GM12878 (cell line): ENCODE data around the genes ANKRD60 and APCDD1L.

- RAMPAGE, long total RNA: no peak
- RRBS, 2 experiments: no CpG with 5 or more reads among the region's 11 CpGs
CAGE:
- cytosol, long polyA minus RNA: no peak
- cytosol, long polyA plus RNA: no peak
- long polyA plus RNA: no peak
- nucleolus, long total RNA: no peak
- nucleus, long polyA plus RNA: no peak
- nucleus, long total RNA: no peak
Observed at GRCh38 chr20:57567158-57567838, 6.4 kb downstream of the PCK1 start.

DNA sequence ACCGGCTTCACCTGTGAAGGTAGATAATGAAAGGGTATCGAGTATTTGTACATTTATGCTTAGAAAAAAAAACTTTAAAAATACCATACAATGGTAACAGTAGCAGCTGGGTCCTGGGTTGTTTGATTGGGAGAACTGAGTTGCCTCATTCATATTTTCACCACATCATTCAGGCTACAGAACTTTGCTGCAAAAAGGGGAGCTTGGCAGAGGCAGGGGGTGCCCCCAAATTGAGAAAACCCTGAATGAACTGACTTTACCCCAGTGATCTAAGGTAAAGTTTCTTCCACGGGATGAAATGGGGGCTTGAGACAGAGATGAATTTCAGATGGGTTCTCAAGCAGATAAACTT is 8.8 kb downstream of the PCK1 start:
- RAMPAGE, long total RNA: no peak
- RRBS, 2 experiments: no CpG with 5 or more reads among the region's 3 CpGs
CAGE:
- cytosol, long polyA minus RNA: no peak
- cytosol, long polyA plus RNA: no peak
- long polyA plus RNA: no peak
- nucleolus, long total RNA: no peak
- nucleus, long polyA plus RNA: no peak
- nucleus, long total RNA: no peak

DNA sequence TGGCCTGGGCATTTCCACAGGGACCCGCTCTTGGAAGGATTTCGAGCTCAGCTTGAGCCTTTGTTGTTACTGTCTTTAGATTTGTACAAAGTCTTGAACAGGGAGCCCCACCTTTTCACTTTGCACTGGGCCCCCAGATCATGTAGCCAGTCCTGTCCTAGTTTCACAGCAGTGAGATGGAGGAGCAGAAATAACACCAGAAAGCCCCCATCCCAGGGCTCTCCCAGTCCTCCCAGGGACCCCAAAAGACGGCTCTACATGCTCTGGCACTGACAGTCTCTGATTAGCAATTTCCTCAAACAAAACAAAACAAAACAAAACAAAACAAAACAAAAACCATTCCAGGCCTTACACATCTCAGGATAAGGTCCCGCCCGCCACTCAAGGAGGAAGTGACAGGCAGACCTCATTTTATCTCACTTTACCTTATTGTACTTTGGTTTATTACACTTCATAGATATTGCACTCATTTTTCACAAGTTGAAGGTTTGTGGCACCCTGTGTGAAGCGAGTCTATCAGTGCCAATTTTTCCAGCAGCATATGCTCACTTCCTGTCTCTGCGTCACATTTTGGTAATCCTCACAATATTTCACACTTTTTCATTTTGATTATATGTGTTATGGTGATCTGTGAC is 15.3 kb downstream of the ZBP1 start:
- RAMPAGE, long total RNA: no peak
- RRBS, 2 experiments: no CpG with 5 or more reads among the region's 7 CpGs
CAGE:
- cytosol, long polyA minus RNA: no peak
- cytosol, long polyA plus RNA: no peak
- long polyA plus RNA: no peak
- nucleolus, long total RNA: no peak
- nucleus, long polyA plus RNA: no peak
- nucleus, long total RNA: no peak

DNA sequence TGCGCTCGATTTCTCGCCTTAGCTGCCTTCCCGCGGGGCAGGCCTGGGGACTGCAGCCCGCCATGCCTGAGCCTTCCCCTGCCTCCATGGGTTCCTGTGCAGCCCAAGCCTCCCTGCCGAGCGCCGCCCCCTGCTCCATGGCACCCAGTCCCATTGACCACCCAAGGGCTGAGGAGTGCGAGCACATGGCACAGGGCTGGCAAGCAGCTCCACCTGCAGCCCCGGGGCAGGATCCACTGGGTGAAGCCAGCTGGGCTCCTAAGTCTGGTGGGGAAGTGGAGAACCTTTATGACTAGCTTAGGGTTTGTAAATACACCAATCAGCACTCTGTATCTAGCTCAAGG is 8.7 kb upstream of the ZBP1 start:
- RAMPAGE, long total RNA: no peak
- RRBS, 2 experiments: no CpG with 5 or more reads among the region's 11 CpGs
CAGE:
- cytosol, long polyA minus RNA: no peak
- cytosol, long polyA plus RNA: no peak
- long polyA plus RNA: no peak
- nucleolus, long total RNA: no peak
- nucleus, long polyA plus RNA: no peak
- nucleus, long total RNA: no peak

- RAMPAGE, long total RNA: no peak
- RRBS, 2 experiments: 2% methylated on average over 12 of the region's 32 CpGs
CAGE:
- cytosol, long polyA minus RNA: no peak
- cytosol, long polyA plus RNA: no peak
- long polyA plus RNA: no peak
- nucleolus, long total RNA: no peak
- nucleus, long polyA plus RNA: no peak
- nucleus, long total RNA: no peak
Observed at GRCh38 chr20:57718388-57719131, 8.7 kb upstream of the PMEPA1 start.

DNA sequence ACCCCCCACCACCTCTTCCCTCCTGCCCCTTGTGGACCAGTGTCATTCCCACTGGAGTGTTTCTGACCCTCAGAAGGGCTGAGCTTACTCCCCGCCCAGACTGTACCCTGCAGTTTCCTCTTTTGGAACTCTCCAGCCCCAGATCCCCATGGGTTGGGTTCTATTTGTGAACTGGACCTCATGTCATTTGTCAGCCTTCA is 92.4 kb upstream of the PMEPA1 start:
- RAMPAGE, long total RNA: no peak
- RRBS, 2 experiments: no CpG with 5 or more reads among the region's 1 CpG
CAGE:
- cytosol, long polyA minus RNA: no peak
- cytosol, long polyA plus RNA: no peak
- long polyA plus RNA: no peak
- nucleolus, long total RNA: no peak
- nucleus, long polyA plus RNA: no peak
- nucleus, long total RNA: no peak

DNA sequence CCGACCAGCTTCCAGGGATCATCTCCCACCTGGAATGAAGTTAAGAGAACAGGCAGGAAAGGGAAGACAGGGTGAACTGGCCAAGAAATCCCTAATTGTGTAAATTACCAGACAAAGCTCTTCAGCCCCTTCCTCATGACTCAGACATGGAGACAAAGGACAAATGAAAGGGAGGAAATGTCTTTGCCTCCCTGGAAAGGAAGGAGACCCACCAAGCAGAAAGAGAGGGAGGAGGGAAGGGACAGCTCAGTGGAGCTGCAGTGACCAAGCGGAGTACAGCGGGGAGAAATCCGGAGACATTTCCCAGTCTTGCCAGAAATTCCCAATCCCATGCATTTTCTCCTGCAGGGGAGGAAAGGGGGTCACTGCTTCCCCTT is 76.5 kb upstream of the C20orf85 start:
- RAMPAGE, long total RNA: no peak
- RRBS, 2 experiments: no CpG with 5 or more reads among the region's 4 CpGs
CAGE:
- cytosol, long polyA minus RNA: no peak
- cytosol, long polyA plus RNA: no peak
- long polyA plus RNA: no peak
- nucleolus, long total RNA: no peak
- nucleus, long polyA plus RNA: no peak
- nucleus, long total RNA: no peak

DNA sequence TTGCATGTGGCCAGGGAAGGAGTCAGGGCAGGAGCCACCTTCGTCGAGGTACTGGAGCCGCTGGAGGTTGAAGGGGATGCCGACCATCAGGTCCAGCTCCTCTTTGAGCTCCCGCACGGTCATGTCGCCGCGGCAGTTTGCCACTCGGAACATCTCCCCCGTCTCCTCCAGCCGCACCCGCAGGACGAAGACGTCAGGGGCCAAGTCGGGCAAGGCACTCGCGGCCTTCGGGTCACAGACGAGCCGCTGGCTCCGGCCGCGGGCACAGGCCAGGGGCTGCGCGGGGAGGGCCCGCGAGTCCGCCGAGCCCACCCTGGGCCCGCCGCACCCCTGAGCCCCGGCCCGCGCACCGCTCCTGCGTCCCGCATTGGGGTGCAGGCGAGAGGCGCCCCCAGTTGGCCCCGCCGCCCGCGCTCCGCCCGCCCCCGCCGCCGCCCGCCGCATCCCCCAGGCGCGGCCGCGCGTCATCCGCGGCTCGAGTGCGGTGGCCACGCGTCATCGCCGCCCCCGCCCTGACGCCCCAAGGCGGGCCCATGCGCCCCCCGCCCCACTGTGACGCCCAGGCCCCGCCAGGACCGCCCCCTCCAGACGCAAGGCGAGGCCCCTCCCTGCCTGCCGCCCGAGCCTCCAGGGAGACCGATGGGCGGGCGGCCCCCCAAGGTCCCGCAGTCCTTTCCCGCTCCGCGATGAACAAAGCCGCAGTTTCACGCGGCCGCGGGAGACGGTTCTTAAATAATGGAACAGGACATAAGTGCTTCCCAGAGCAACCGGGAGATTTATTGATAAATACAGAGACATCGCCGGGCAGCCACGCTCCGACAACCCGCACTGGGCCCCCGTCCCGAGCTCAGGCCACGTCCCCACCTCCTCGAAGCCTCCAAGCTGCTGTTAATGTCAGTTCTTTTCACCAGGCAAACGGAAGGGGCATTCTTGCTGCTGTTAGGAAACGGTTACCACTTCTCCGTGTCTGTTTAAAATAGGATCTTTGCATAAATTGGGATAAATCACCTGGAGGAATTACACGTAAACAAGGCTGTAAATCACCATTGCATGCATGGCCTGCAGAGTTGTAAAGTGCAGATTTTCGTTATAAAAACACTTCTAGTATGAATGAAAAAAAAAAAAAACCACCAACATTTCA is at the start of gene ANKRD60:
Gene ANKRD60 (minus strand): TSS at position 468 of the 1,141 bp plus-strand sequence.
- RAMPAGE, long total RNA: no peak
- RRBS, 2 experiments: 4 to 80% methylated on average over 3 to 5 of the region's 104 CpGs
CAGE:
- cytosol, long polyA minus RNA: no peak
- cytosol, long polyA plus RNA: no peak
- long polyA plus RNA: no peak
- nucleolus, long total RNA: no peak
- nucleus, long polyA plus RNA: no peak
- nucleus, long total RNA: no peak

DNA sequence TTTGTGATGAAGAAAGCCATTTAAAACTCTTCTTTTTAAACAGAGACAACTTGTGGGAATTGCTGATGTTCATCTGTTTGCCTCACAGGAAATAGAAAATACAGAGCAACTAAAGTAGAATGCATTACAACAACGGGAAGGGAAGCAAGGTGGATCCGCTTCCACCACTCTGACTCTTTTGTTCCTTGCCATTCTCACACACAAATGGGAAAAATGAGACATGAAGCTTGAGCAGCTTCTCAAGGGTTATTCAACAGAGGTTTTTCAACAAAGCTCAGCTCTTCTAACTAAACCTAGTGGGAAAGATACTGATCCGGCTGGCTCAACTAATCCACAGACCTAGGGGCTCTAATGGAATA is 6.2 kb upstream of the RAB22A start:
- RAMPAGE, long total RNA: no peak
- RRBS, 2 experiments: no CpG with 5 or more reads among the region's 3 CpGs
CAGE:
- cytosol, long polyA minus RNA: no peak
- cytosol, long polyA plus RNA: no peak
- long polyA plus RNA: no peak
- nucleolus, long total RNA: no peak
- nucleus, long polyA plus RNA: no peak
- nucleus, long total RNA: no peak

GRCh38 chr20:58375312-58376081 is 13.5 kb upstream of the VAPB start:
- RAMPAGE, long total RNA: no peak
- RRBS, 2 experiments: no CpG with 5 or more reads among the region's 9 CpGs
CAGE:
- cytosol, long polyA minus RNA: no peak
- cytosol, long polyA plus RNA: no peak
- long polyA plus RNA: no peak
- nucleolus, long total RNA: no peak
- nucleus, long polyA plus RNA: no peak
- nucleus, long total RNA: no peak

DNA sequence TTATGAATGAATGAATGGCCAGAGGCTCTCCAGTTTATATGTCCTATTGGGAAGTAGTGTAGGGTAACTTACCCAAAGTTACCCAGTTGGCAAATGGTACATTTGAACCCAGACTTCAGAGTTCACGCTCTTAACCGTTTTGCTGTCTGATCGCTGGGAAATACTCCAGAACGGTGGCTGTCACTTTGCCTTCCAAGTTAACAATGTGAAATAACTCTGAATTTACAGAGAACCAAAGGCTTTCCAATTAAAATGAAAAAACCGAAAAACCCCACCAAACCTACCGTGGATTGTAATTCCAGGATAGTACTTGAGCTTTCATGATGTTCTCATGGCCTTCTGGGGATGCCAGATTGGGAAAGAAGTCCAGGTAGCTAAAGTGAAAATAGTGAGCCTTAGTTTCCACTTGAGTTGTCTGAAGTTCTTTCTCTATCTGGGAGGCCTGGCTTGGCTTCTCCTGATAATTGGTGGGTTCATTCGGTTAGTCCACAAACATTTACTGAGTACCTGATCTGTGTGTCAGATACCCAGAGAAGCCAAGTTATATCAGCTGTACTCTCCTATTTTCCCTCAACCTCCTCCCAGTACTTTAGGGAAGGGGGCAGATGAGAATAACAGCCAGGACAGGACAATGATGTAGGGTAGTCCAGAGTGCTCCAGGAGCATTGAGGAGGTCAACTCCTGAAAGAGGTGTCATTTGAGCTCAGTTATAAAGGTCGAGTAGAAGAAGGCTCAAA is 1.8 kb downstream of the VAPB start:
- RAMPAGE, long total RNA: no peak
- RRBS, 2 experiments: no CpG with 5 or more reads among the region's 8 CpGs
CAGE:
- cytosol, long polyA minus RNA: no peak
- cytosol, long polyA plus RNA: no peak
- long polyA plus RNA: no peak
- nucleolus, long total RNA: no peak
- nucleus, long polyA plus RNA: no peak
- nucleus, long total RNA: no peak

- RAMPAGE, long total RNA: no peak
- RRBS, 2 experiments: 27 to 51% methylated on average over 23 to 29 of the region's 66 CpGs
CAGE:
- cytosol, long polyA minus RNA: no peak
- cytosol, long polyA plus RNA: no peak
- long polyA plus RNA: no peak
- nucleolus, long total RNA: no peak
- nucleus, long polyA plus RNA: no peak
- nucleus, long total RNA: no peak
Observed at GRCh38 chr20:58514434-58515160, 602 bp downstream of the APCDD1L start.

- RAMPAGE, long total RNA: no peak
- RRBS, 2 experiments: no CpG with 5 or more reads among the region's 19 CpGs
CAGE:
- cytosol, long polyA minus RNA: no peak
- cytosol, long polyA plus RNA: no peak
- long polyA plus RNA: start-site peak on the plus strand at chr20:58515543-58515595, 14 and 18 reads in 2 replicates
- nucleolus, long total RNA: no peak
- nucleus, long polyA plus RNA: start-site peak on the plus strand at chr20:58515534-58515576, 26 and 18 reads in 2 replicates
- nucleus, long total RNA: no peak
Observed at GRCh38 chr20:58515161-58515622, at the start of gene APCDD1L. Gene APCDD1L, minus strand, starts transcription at chr20:58515399.

- RAMPAGE, long total RNA: no peak
- RRBS, 2 experiments: no CpG with 5 or more reads among the region's 13 CpGs
CAGE:
- cytosol, long polyA minus RNA: no peak
- cytosol, long polyA plus RNA: no peak
- long polyA plus RNA: no peak
- nucleolus, long total RNA: no peak
- nucleus, long polyA plus RNA: no peak
- nucleus, long total RNA: no peak
Observed at GRCh38 chr20:58615039-58615458, 36.0 kb upstream of the STX16 start.

DNA sequence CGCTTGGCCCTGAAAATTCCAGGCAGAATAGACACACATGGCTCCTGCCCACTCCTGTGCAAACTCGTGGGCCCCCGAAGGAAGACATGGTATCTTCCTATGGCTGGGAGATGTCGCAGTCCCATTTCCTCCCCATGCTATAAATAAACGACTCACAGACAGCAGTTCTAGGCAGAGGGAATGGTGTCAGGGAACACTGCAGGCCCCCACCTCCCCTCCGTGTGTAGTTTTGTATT is 29.6 kb downstream of the NPEPL1 start:
- RAMPAGE, long total RNA: no peak
- RRBS, 2 experiments: no CpG with 5 or more reads among the region's 6 CpGs
CAGE:
- cytosol, long polyA minus RNA: no peak
- cytosol, long polyA plus RNA: no peak
- long polyA plus RNA: no peak
- nucleolus, long total RNA: no peak
- nucleus, long polyA plus RNA: no peak
- nucleus, long total RNA: no peak

- RAMPAGE, long total RNA: no peak
- RRBS, 2 experiments: 31 to 32% methylated on average over 11 of the region's 28 CpGs
CAGE:
- cytosol, long polyA minus RNA: no peak
- cytosol, long polyA plus RNA: no peak
- long polyA plus RNA: start-site peak on the minus strand at chr20:58850913-58850932, 15 and 30 reads in 2 replicates
- nucleolus, long total RNA: start-site peak on the minus strand at chr20:58850865-58850924, 73 reads
- nucleus, long polyA plus RNA: start-site peak on the minus strand at chr20:58850887-58850931, 54 and 59 reads in 2 replicates
- nucleus, long total RNA: no peak
Observed at GRCh38 chr20:58850742-58851230, 40.4 kb upstream of the GNAS start.

DNA sequence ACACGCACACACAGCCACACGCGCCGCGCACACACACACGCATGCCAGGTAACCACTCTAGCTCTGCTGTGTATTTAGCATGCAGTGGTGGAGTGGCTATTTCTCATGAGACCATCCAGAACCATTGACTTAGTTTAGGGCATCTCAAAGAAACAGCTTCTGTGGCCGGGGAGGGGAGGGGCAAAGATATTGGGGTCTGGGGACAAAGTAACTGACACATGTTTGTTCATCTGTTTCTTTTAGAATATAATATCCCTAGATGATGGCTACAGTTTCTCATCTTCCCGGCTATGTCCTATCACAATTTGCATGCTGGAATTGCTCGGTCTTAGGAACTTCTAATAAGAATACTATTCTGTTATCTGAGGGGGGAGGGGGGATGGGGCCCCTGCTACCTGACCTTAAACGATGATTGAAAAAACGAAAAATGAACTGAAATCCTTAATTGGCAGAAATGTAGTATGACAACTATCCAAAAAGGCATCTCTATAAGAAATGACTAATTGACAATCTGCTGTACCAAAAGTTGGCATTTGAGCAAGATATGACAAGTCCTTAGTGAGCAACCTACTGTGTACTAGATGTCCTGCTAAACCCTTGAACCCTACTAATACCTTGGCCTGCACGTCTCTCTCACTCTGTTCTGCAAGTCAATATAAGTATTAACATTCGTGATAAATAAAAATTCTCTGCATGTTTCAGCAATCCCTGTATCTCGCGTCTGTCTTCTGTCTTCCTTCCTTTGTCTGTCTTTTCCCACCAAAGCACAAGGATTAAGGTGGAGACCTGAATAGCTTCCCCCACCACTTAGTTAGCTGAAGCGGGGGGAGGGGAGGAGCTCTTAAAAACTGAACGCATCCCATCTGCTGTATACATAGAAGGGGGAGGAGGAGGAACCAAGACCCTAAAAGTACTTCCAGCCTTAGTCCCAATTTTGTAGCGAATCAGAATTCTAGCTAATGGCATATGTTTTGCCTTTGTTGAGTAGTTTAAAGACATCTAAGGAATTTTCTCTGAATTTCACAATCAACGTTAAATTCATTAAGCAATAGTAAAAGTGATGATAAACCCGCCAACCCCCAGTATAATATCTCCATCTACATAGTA is 8.8 kb downstream of the GNAS start:
- RAMPAGE, long total RNA: no peak
- RRBS, 2 experiments: 100% methylated on average over 1 of the region's 20 CpGs; no CpG with 5 or more reads in 1 of the 2 experiments
CAGE:
- cytosol, long polyA minus RNA: no peak
- cytosol, long polyA plus RNA: start-site peak on the plus strand centred at position 374 of the sequence, 12 bp wide, 81 and 112 reads in 2 replicates
- long polyA plus RNA: start-site peak on the plus strand centred at position 378 of the sequence, 18 bp wide, 118 and 165 reads in 2 replicates
- nucleolus, long total RNA: no peak
- nucleus, long polyA plus RNA: no peak
- nucleus, long total RNA: no peak

DNA sequence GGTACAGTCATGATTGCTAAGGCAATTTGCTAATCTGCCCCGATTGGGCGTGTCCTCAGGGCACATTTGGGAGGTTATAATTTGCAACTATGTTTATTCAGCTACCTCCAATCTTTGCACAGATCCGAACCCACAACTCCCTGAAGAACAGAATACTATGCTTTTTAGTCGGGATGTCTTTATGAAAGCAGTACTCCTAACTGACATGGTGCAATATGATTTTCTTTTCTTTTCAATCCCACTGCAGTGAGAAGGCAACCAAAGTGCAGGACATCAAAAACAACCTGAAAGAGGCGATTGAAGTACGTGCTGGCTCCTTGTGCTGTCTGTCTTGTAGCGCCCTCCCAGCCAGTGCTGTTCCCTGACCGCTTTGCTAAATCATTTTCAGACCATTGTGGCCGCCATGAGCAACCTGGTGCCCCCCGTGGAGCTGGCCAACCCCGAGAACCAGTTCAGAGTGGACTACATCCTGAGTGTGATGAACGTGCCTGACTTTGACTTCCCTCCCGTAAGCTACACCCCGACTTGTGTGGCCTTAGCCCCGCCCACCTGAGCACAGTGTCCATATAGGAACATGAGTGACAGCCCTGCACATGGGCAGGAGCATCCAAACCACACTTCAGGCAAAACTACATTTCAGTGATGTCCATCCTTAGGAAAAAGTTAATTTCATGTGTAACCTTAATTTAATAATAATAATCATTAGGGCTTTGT is 12.2 kb downstream of the GNAS start:
- RAMPAGE, long total RNA: no peak
- RRBS, 2 experiments: no CpG with 5 or more reads among the region's 15 CpGs
CAGE:
- cytosol, long polyA minus RNA: start-site peak on the plus strand centred at position 281 of the sequence, 43 bp wide, 295 reads
- cytosol, long polyA plus RNA: no peak
- long polyA plus RNA: no peak
- nucleolus, long total RNA: start-site peak on the minus strand centred at position 272 of the sequence, 26 bp wide, 12 reads
- nucleus, long polyA plus RNA: no peak
- nucleus, long total RNA: no peak

DNA sequence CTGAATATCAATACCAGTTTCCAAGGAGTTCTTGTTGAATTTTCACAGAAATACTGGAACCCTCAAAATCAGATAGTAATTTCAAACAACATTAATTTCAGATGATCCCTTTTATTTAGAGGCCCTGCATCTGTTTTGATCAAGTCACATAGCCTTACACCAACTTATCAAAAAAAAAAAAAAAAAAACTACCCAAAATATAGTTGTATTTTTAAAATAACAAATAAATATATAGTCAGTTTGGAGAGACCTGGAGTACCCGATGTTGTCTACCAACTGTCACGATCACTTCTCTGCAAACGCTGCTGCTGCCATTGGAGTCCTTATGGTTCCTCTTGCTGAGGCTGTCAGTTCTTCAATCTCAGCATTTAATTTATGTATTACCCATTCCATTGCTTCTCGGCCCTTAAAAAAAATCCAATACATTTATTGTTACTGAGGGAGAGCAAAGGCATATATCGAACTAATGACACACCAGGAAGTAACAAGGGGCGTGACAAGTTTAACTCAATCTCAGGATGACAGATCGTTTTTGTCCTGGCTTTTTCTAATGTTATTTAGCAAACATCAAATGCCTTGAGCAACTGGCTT is 2.7 kb upstream of the ATP5F1E start:
- RAMPAGE, long total RNA: no peak
- RRBS, 2 experiments: no CpG with 5 or more reads among the region's 7 CpGs
CAGE:
- cytosol, long polyA minus RNA: start-site peak on the minus strand centred at position 160 of the sequence, 20 bp wide, 19 reads; start-site peak on the minus strand centred at position 323 of the sequence, 8 bp wide, 19 reads
- cytosol, long polyA plus RNA: no peak
- long polyA plus RNA: no peak
- nucleolus, long total RNA: no peak
- nucleus, long polyA plus RNA: no peak
- nucleus, long total RNA: no peak

DNA sequence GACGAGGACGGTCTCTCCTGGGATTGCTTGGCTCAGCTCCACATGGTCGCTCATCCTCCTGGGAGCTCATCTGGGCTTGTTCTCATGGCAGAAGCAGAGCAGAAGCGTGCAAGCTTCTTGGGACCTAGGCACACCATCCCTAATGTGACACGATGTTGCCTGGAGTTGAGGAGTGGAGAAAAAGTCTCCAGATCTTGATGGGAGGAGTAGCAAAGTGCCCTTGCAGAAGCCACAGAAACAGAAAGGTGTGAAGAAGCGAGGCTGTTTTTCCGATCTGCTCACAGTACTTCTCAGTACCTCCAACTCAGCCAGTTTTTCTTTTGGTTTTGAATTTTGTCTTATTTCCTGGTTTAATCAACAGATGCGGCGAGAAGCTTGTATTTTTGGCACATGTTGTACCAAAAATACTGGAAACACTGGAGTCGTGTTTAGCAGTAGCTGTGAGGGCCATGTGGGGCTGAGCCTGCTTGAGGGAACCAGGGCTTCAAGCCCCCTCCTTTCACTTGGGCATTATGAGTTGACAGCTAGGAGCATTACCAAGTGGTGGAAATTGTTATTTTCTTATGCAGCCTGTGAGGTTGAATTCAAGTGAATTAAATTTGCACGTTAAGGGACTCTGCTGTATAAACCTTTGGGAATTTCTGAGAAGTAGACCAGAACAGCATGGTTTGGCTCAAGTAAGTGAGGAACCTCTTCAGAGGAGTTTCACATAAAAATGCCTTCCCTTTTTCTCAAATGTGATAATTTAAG is 14.2 kb downstream of the ZNF831 start:
- RAMPAGE, long total RNA: no peak
- RRBS, 2 experiments: no CpG with 5 or more reads among the region's 11 CpGs
CAGE:
- cytosol, long polyA minus RNA: no peak
- cytosol, long polyA plus RNA: no peak
- long polyA plus RNA: no peak
- nucleolus, long total RNA: no peak
- nucleus, long polyA plus RNA: no peak
- nucleus, long total RNA: no peak